Glomerular endothelial cell (primary cell): ENCODE measurements around a stretch of chr14.

GRCh38 chr14:106578920-106579549, 1052.7 kb downstream of the TMEM121 start:
- RAMPAGE, long total RNA = no peak

DNA sequence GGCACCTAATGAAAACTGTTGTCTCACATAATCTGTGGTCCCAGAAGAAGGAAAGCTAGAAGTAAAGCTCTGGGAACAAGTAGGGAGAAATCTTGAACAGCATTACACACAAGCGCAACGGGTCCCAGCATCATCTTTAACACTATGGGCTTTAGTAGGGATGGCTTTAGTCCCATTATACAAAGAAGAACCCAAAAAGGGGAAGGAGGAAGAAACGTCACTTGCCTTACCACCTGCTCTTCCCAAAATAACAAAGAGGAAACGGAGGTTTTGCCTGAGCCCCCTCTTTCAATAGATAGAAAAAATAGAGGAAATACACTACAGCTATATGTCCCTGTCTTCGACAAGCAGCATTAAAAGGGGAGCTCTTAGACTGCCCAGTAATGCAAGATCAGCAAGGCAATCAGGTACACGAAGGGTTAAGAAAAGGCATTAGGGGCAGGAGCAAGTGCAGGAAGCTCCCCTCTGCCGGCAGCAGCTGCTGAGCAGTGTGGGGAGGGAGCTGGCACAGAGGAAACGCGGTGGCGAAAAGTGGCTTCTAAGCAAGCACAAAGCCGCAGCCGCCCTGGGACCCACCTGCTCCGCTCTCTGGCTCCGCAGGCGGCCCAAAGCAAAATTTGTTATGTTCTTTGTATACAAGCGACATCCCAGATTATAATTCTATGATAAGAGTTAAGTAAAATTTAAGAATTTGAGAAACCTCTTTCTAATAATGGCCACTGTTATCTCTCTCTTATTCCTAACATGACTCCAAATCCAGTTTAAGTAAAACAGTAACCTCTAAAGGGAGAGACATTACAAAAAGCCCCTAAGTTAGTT, 1172.4 kb downstream of the TMEM121 start:
- RAMPAGE, long total RNA = no peak